Fibroblast of the aortic adventitia (primary cell): ENCODE results near the genes TNPO1 and FOXD1.

DNA sequence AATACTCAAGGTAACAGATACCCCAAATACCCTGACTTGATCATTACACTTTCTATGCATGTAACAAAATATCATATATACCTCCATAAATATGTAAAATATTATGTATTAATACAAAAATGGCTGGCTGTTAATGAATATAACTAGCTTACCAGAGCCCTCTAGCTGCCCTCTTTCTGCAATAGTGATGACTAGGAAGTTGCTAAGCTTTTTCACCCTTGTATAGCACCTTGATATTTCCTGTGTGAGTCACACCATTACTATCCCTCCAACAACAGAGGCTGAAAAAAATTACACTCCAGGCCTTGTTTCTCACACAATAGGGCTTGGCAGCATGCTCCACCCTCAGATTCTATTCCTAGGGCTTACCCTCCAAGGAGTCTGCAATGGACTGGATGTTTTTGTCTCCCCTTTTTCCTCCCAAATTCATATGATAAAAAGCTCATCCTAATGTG, 184.8 kb upstream of the MAP1B start:
- CAGE, long polyA plus RNA = no peak

- CAGE, long polyA plus RNA = no peak
These were observed 134.1 kb upstream of the MAP1B start for GRCh38 chr5:71972992-71973674.

DNA sequence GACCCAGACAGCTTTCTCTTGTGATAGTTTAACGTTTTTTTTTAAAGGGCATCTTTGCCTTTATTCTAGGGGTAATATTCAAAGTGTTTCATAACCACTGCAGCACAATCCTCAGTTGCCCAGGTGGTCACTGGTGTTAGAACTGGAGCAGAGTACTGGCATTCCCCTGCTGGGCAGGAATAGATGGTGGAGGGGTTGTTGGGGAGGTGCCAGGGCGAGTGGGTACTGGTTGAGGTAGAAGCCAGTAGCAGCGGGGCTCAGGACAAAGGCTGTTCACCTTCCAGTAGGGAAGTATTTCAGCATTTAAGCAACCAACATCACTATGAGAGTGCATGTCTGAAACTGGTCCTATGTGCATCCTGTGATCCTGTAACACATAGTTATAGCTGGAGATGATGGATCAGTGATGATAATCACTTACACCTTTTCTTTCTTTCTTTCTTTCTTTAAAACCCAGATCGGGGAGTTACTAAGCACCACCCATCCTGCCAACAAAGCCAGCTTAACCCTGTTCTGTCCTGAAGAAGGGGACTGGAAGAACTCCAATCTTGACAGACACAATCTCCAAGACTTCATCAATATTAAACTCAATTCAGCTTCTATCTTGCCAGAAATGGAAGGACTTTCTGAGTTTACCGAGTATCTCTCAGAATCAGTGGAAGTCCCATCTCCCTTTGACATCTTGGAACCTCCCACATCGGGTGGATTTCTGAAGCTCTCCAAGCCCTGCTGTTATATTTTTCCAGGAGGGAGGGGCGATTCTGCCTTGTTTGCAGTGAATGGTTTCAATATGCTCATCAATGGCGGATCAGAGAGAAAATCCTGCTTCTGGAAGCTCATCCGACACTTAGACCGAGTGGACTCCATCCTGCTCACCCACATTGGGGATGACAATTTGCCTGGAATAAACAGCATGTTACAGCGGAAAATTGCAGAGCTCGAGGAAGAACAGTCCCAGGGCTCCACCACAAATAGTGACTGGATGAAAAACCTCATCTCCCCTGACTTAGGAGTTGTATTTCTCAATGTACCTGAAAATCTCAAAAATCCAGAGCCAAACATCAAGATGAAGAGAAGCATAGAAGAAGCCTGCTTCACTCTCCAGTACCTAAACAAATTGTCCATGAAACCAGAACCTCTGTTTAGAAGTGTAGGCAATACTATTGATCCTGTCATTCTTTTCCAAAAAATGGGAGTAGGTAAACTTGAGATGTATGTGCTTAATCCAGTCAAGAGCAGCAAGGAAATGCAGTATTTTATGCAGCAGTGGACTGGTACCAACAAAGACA, 86.6 kb downstream of the MAP1B start:
- CAGE, long polyA plus RNA = no peak

GRCh38 chr5:72485430-72486232, 21.6 kb downstream of the ZNF366 start:
- CAGE, long polyA plus RNA = no peak

GRCh38 chr5:72816297-72817014, at the start of gene TNPO1:
TNPO1 (plus strand) TSS chr5:72816661.
- CAGE, long polyA plus RNA = no peak

DNA sequence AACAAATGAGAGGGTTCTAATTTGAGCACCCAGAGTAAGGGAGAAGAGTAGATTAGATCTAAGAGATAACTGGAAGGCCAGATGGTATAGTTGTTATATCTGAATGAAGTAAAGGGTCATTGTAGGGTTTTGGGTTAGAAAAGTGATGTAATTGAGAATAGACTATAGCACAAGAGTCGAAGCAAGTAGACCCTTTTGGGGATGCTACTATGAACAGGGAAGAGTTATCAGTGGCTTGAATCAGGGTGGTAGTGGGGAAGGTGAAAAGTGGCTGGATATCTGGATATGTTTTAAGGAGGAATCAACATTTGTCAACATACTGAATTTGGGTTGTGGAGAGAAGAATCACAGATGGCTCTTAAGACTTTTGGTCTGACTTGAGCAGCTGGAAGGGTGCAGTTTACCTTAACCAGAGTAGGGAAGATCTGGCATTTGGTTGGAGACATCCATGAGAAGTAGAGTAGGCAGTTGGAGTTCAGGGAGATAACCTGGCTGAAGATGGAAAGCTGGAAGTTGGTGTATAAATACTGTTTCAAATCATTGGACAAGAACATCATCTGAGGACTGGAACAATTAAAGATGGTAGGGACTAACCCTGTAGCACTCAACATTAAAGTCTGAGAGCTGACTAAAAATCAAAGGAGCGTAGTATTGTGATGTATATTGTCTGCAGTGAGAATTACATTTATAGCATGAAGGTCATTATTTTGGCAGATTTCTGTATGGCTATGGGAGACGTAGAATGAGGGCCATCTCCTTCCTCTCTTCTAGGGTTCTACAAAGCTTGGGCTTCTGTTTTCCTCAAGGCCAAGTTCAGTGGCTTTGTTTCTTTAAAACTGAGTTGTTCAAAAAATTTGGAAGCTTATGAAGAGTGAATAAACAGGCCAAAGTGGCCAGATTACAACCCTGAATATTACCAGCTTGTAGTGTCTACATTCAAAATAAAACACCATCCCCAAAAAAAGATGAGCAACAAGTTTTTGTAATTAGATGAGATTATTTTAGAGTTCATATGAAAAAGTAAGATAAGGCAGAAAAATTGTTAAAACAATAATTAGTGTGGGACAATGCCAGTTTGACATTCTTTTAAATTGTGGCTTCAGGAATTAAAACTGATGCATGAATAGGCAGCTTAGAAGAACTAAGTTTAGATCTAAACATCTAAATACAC, 38.2 kb upstream of the FCHO2 start:
- CAGE, long polyA plus RNA = no peak

- CAGE, long polyA plus RNA = no peak
These were observed 17.8 kb upstream of the FCHO2 start for GRCh38 chr5:72937723-72938779.

- CAGE, long polyA plus RNA = no peak
These were observed 15.8 kb upstream of the FCHO2 start for GRCh38 chr5:72939888-72940621.

- CAGE, long polyA plus RNA = no peak
These were observed 53.0 kb downstream of the FCHO2 start for GRCh38 chr5:73008794-73009233.

- CAGE, long polyA plus RNA = no peak
These were observed 32.3 kb downstream of the TMEM174 start for GRCh38 chr5:73205109-73205927.

- CAGE, long polyA plus RNA = no peak
These were observed 109.5 kb downstream of the TMEM174 start for GRCh38 chr5:73282312-73283033.

DNA sequence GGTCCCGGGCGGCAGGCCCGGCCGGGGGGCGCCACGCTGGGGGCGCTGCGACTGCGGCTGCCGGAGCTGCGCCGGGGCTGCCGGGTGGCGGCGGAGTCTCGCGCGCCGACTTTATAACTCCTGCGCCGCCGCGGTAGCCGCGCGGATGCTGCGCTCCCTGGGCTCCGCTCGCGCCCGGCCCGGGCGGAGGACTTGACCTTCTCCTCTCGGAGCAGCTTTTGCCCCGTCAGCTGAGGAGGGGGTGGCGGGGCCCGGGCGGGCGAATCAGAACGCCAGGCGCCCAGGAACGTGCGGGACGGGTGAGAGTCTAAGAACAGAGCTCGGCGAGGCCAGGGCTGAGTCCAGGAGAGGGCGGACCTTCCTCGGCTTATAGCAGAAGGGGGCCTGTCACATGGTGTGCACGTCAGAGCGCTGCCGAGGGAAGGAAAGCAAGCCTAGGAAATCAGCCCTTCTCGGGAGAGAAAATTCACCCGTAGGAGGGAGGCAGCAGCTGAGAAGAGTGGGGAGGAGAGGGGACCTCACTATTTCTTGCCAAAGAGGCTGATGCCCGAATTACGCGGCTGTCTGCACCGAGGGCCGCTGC, at the start of gene FOXD1:
Gene FOXD1 (minus strand): TSS at position 343 of the 583 bp plus-strand sequence.
- CAGE, long polyA plus RNA = no peak

- CAGE, long polyA plus RNA = no peak
These were observed 6.9 kb downstream of the BTF3 start for GRCh38 chr5:73505209-73505570.

DNA sequence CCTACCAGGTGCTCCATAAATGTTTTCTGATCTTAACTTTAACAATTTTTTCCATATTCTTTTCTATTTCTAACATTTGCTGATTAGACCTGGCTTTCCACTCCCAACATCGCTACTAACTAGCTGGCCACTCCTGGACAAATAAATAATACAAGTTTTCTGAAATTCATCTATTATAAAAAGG, 1.1 kb downstream of the ANKRA2 start:
- CAGE, long polyA plus RNA = no peak

DNA sequence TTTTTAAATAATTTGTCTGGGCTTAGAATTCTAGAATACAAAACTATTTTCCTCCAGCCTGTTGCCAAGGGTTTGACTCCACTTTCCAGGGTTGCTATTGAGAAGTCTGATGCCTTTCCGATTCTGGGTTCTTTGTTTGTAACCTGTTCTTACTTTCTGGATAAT, 305.0 kb downstream of the ARHGEF28 start:
- CAGE, long polyA plus RNA = no peak

- CAGE, long polyA plus RNA = no peak
These were observed 454.9 kb downstream of the ENC1 start for GRCh38 chr5:74185758-74185996.

DNA sequence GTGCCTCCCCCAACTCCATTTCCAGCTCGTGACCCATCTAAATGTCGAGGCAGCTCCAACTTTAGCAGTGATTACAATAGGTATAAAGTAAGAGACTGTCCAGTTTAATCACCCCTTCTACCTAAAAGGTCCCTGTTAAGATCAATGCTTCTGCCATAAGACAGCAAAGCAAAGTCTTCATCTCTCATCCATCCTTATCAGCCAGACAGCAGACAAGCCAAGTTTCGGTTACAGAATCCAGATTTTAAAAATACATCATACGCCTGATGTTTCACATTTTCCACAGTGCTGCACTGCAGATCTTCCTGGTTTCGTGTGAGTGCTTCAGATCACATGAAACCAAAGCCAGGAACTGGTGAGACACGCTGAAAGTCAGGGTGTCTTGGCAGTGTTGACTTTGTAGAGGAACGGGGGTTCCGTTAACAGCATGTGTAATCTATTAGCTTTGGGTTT, 447.7 kb downstream of the ENC1 start:
- CAGE, long polyA plus RNA = no peak

DNA sequence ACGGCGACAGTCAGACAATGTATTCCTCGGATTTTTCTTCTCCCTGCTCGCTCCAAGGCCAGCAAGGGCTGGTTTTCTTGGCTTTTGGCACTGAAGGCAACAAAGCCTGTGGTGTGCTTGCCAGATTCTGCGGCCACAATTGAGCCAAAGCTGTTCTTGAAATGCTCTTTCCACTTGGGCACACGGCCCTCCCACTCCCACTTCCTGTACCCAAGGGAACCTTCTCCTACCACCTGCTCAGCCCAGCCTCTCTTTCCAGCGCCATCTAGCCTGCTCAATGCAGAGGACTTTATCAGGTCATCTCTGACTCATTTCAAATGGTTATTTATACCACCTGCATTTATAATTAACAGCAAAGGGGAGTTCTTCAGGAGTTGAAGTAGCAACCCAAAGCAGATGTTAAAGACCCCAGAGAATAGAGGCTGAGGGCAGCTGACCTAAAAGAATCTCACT, 439.2 kb downstream of the ENC1 start:
- CAGE, long polyA plus RNA = no peak

- CAGE, long polyA plus RNA = no peak
These were observed 61.4 kb downstream of the ENC1 start for GRCh38 chr5:74579030-74579667.

GRCh38 chr5:74641321-74641745, 805 bp upstream of the ENC1 start:
- CAGE, long polyA plus RNA = no peak